Heart right ventricle (tissue), 2 donors: ENCODE measurements around a stretch of chr2.

- PRO-cap, 2 experiments = no peak in any of the 2 experiments
Observed at GRCh38 chr2:234881637-234882250, 70.1 kb upstream of the SH3BP4 start.

GRCh38 chr2:235053608-235054313 lies 101.9 kb downstream of the SH3BP4 start:
- PRO-cap, 2 experiments = no peak in any of the 2 experiments

GRCh38 chr2:235144899-235145400 lies 193.1 kb downstream of the SH3BP4 start:
- PRO-cap, 2 experiments = no peak in any of the 2 experiments

DNA sequence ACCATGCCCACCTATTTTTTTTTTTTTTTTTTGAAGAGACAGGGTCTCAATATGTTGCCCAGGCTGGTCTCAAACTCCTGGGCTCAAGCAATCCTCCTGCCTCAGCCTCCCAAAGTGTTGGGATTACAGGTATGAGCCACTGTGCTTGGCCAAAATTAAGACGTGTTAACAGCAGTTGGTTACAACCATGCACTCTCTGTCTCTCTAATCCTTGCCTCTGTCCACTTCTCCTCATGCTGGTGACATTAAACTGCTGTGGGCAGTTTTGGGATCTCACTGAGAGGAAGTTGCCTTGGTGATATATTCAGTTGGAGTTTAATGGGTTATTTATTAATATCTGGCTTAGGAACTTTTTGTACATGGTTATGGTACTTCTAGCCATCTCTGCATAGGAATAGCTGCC lies 44.5 kb upstream of the AGAP1 start:
- PRO-cap, 2 experiments = no peak in any of the 2 experiments

GRCh38 chr2:235541810-235542383 lies 48.1 kb downstream of the AGAP1 start:
- PRO-cap, 2 experiments = no peak in any of the 2 experiments

GRCh38 chr2:235628132-235628560 lies 134.3 kb downstream of the AGAP1 start:
- PRO-cap, 2 experiments = no peak in any of the 2 experiments

DNA sequence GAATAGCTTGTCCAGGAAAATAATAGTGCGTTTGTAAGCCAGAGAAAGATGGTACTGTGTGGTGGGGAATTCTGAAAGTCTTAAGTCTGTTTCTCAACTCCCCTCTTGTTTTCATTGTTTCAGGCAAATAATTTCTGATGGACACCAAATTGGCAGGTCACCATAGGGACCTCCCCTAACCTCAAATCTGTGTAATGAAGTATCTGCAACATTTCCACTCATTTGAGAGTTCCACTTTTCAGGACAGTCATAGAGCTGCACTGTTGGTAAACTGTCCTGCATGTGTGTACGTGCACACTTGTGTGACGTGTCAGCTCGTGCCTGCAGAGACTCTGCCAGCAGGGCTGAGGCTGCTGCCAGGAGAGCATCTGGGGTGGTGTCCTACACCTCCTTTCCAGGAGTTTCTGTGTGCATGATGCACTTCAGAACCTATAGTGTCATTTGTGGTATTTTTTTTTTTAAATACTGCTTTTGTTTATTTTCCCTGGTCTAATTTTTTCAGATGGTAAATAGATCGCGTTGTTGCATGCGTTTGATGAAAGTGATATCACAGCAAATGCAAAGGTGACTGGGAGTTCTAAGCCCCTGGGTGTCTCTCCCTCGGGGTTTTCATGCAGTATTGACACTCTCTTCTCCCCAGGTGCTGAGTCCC lies 195.8 kb downstream of the AGAP1 start:
- PRO-cap, 2 experiments = no peak in any of the 2 experiments

GRCh38 chr2:235727120-235727469 lies 233.3 kb downstream of the AGAP1 start:
- PRO-cap, 2 experiments = peak in 1 of 2 experiments; most common minus-strand start chr2:235727290 (in 1)

- PRO-cap, 2 experiments = no peak in any of the 2 experiments
Observed at GRCh38 chr2:235824899-235825310, 331.1 kb downstream of the AGAP1 start.

DNA sequence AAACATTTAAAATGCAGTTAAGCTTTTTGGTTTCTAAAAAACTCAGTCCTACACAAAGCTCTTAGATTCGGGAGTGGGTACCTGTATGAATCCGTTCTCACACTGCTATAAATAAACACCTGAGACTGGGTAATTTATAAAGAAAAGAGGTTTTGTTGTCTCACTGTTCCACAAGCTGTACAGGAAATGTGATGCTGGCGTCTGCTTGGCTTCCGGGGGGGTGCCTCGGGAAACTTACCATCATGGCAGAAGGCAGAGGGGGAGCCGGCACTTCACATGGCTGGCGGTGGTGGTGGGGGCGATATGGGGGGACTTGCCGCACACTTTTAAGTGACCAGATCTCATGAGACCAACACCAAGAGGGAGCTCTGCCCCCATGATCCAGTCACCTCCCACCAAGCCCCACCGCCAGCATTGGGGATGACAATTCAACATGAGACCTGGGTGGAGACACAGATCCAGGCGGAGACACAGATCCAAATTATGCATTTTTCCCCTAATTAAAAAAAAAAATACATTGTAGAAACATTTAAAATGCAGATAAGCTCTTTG lies 222.5 kb downstream of the GBX2 start:
- PRO-cap, 2 experiments = no peak in any of the 2 experiments

- PRO-cap, 2 experiments = no peak in any of the 2 experiments
Observed at GRCh38 chr2:236001352-236001958, 166.7 kb downstream of the GBX2 start.

GRCh38 chr2:236178533-236179099 lies 10.4 kb upstream of the GBX2 start:
- PRO-cap, 2 experiments = no peak in any of the 2 experiments

DNA sequence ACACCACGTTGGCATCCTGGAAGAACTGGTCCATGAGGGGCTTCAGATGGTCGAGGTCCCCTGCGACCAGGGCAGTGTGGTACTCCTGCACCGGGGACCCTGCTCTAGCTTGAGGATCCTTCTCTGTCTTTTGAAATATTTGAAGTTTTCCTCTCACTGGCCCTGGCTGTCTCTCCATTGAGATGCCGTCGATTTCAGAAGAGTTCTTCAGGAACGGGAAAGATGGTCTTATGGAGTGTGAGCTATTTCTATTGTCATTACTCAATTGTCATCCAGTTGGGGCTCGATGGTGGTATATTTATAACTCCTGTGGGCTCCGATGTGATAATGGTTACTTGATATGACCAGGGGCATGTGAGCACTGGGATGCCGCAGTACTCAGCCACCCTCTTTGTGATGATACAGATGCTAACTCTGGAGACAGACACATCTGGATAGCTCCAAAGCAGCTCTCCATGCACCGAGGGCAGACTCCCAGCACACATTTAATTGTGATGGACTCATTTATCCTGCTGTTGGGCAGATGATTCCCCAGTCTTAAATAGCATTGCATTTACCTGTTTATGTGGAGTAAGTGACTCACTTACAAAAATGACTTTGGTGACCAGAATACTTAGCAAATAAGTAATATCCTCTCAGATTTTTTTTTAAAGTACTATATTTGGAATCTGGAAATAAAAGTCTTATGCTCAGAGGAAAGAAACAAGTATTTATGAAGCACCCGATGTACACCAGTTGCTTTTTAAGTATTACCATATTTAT lies 22.7 kb downstream of the ASB18 start:
- PRO-cap, 2 experiments = peak in 1 of 2 experiments; most common plus-strand start position 423 of the sequence (in 1); most common minus-strand start position 196 of the sequence (in 1)

- PRO-cap, 2 experiments = no peak in any of the 2 experiments
Observed at GRCh38 chr2:236545018-236545580, 24.5 kb upstream of the ACKR3 start.

- PRO-cap, 2 experiments = peak in 2 of 2 experiments; most common plus-strand start chr2:236568520 (in 1); most common minus-strand start chr2:236568461 (in 2)
Observed at GRCh38 chr2:236568374-236569250, 1.0 kb upstream of the ACKR3 start.

- PRO-cap, 2 experiments = no peak in any of the 2 experiments
Observed at GRCh38 chr2:236571030-236571777, 1.6 kb downstream of the ACKR3 start.

DNA sequence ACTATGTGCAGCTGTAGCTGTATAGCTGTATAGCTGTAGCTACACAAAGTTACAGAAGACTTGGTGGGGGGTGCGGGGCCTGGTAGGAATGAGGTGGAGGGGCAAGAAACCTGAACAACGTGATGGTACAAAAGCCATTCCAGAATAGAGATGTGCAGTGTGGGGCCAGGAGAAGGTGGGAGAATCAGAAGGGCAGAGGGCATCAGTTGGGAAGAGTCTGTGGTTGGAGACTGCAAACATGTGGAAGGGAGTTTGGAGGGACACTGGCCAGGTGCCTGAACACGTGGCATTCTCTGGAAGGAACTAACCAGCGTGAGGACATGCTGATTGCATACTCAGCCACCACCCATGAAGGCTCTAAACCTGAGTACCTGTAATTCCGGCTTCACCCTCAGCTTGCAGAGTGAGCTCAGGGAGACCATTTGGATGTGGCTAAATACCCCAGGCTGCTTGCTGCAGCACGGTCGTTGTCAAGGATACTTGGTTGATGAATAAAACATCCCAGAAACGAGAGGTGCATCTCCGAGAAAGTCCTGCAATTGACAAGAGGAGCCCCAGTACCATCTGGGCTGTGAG lies 4.8 kb downstream of the ACKR3 start:
- PRO-cap, 2 experiments = no peak in any of the 2 experiments

- PRO-cap, 2 experiments = peak in 2 of 2 experiments; most common plus-strand start chr2:236688453 (in 1); most common minus-strand start chr2:236688379 (in 2)
Observed at GRCh38 chr2:236688083-236688807, 118.6 kb downstream of the ACKR3 start.

DNA sequence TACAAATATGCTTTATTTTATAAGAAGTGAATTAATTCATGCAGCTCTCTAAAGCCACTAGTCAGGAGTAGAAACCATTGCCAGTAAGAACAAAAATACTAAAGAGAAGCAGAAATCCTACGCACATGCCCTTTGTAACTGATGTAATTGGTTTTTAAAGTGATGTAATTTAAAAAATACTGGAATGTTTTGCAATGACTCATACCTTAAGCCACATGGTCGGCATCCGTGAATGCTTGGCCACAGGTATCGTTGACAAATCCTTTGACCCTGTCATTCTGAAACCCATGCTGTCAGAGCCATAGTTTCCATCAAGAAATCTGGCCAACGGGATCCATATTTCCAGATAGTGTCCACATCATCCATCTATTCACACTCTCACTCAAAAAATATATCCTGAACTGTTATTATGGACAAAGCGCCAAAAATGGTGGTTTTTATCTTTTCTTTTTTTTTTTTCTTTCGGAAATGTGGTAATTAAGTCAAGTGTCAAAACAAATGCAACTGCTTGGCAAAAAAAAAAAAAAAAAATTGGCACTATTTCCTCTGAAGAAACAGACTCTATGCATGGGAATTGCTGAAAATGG lies 213.4 kb downstream of the ACKR3 start:
- PRO-cap, 2 experiments = no peak in any of the 2 experiments

DNA sequence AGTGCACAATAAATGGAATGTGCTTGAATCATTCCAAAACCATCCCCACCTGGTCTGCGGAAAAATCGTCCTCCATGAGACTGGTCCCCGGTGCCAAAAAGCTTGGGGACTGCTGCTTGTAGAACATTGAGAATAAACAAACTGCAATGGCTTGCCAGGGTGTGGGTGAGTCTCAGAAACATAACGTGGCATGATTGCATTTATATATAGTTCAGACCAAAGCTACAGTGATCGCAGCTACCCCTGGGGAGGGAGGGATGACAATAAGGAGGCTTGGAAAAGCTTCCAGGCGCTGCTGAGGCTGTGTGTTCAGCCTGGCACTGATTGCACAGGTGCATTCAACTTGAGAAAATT lies 133.1 kb upstream of the COPS8 start:
- PRO-cap, 2 experiments = peak in 1 of 2 experiments; most common minus-strand start position 65 of the sequence (in 1)